Epithelial cell of esophagus (primary cell): ENCODE data around the genes SH2D1A, DCAF12L1 and ACTRT1.

- RRBS: no CpG with 5 or more reads among the region's 1 CpG
These were observed 16.3 kb downstream of the CUL4B start for GRCh38 chrX:120544348-120544915.

DNA sequence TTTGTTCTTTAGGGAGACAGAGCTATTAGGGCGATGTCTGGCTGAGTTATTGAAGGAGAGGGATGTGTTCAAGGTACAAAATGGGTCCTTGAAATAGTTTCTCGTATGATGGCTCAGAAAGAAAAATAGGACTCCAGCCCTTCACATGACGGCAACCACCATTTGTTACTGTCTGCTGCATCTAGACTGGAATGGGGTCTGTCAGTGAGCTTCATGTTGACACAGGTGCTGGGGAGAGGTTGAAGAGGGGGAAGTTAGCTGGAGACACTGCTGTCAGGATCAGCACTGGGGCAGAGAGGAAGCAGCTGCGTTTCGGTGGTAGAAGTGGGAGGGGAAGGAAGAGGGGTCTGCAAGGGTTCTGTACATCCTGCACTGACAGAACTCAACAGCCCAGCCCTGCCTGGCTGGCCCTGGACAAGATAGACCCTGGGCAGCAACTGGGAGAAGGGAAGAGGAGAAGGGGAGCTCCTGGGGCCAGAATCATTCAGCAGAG, 119.3 kb upstream of the C1GALT1C1 start:
- RRBS: no CpG with 5 or more reads among the region's 5 CpGs

GRCh38 chrX:120752347-120753456, 122.8 kb upstream of the C1GALT1C1 start:
- RRBS: no CpG with 5 or more reads among the region's 11 CpGs

DNA sequence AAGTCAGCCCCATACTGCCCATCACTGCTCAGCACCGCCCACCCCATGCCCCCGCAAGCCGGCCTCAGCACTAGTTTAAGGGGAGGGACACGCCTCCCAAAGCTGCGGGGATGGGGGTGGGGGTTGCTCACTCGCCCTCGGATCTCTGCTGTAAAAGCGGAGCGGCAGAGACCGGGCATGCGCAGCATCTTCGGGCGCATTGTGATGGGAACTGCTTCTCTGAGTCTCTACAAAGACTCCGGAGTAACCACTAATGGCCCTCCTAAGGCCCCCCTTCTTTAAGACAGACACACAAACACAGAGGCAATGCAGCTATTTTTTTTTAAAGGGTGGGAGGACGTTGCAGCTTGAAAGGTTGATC, 735 bp upstream of the GRIA3 start:
- RRBS: 5% methylated on average over 5 of the region's 15 CpGs

- RRBS: no CpG with 5 or more reads among the region's 2 CpGs
These were observed 56.0 kb downstream of the THOC2 start for GRCh38 chrX:123676767-123677395.

DNA sequence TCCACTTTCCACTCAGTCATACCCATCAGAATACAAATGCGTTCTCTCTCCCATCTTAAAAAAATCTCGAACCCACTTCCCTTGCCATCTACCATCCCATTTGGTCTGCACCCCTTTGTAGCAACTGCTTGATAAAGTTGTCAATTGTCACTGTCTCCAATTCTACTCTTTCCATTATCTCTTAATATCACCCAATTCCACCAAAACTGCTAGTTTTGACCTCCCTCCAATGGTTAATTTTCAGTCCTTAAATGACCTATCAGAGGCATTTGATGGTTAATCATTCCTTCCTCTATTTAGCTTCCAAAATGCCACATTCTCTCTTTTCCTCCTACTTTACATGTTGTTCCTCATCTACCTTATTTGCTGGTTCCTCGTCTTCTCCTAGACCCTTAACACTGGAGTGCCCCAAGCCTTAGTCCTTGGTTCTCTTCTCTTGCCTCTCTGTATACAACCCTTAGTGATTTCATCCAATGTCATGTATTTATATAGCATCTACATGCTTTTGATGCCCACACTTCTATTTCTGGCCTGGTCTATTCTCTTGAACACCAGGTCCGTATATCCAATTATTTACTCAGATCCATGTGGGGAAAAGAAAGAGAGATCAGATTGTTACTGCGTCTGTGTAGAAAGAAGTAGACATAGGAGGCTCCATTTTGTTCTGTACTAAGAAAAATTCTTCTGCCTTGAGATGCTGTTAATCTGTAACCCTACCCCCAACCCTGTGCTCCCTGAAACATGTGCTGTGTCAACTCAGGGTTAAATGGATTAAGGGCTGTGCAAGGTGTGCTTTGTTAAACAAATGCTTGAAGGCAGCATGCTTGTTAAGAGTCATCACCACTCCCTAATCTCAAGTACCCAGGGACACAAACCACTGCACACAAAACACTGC, 53.5 kb downstream of the THOC2 start:
- RRBS: no CpG with 5 or more reads among the region's 5 CpGs

- RRBS: no CpG with 5 or more reads among the region's 3 CpGs
These were observed 633 bp downstream of the XIAP start for GRCh38 chrX:123860547-123860825.

GRCh38 chrX:123860974-123861419, 1.1 kb downstream of the XIAP start:
- RRBS: no CpG with 5 or more reads among the region's 4 CpGs

GRCh38 chrX:124223600-124224125, 108.8 kb upstream of the TEX13D start:
- RRBS: no CpG with 5 or more reads among the region's 11 CpGs

DNA sequence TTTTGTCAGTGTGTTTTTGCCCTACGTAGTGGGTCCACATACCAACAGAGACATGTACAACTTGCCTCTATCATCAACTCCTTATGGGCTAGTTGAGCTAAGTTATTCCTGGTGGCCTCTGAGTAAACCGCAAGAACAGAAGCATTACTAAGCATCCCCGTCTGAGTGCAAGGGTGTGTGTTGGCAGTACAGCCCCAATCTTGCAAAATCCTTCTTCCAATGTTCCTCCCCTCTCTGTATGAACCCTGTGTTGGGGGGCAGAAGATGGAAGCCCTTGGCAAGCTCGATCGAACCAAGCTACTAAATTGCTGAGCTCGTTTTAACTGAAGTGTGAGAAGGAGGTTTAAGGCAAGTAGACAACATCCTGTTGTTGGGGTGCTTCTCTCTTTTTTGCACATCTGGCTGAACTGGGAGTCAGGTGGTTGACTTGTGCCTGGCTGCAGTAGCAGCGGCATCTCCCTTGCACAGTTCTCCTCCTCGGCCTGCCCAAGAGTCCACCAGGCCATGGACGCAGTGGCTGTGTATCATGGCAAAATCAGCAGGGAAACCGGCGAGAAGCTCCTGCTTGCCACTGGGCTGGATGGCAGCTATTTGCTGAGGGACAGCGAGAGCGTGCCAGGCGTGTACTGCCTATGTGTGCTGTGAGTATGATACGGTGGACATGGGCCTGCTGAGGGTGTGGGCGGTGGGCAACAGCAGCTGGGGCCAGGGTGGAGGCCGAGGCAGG, at the start of gene SH2D1A:
Gene SH2D1A, plus strand, starts transcription at position 425 of the 727 bp plus-strand sequence.
- RRBS: no CpG with 5 or more reads among the region's 17 CpGs

GRCh38 chrX:126552706-126553251, at the start of gene DCAF12L1:
Gene DCAF12L1 (minus strand): TSS chrX:126552814.
- RRBS: 3% methylated on average over 15 of the region's 40 CpGs

- RRBS: 90% methylated on average over 5 of the region's 11 CpGs
These were observed 166.4 kb downstream of the PRR32 start for GRCh38 chrX:126985871-126986431.

DNA sequence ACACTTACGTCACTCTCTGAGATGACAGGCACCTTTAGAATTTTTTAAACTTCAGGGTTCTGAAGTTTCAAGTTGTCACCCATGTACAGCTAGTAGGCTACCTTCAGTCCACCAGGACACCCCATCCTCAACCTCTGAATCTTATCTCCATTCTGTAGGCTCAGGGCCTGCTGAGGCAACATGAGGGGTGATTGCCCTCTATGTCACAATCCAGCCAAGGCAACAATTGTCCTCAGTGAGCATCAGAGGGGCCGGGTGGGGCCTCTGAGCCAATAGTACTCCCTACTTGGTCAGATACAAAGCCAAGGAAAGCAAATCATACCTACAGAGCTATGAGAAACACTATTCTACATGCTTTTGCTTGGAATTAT, at the start of gene ACTRT1:
Gene ACTRT1, minus strand, starts transcription at position 154 of the 371 bp plus-strand sequence.
- RRBS: no CpG with 5 or more reads among the region's 2 CpGs

DNA sequence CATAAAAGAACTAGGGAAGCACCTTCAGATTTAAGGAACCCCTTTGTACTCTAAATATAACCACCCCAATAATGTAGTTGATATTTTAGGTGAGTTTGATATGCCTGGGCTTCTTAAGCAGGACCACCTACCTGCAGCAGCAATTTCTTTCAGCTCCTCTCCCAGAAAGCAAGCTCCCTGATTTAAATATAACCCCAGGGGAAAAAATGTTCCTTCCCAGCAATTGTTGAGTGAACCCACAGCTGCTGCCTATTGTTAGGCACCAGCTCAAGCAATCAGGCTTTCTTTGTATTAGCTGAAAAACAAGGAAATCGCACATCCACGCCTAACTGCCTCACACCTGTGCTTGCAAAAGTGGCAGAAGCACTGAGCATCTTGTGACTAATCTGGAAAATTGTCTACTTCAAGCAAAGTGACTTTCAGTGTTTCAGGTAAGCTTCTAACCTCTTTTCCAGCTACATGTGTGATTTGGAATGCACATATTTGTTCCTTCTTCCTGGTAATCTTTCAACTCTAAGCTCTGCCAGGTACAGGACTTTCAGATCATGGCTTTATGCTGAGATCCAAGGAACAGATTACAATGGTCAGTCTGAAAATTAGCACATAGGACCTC, 432.2 kb downstream of the SMARCA1 start:
- RRBS: no CpG with 5 or more reads among the region's 2 CpGs

- RRBS: no CpG with 5 or more reads among the region's 6 CpGs
These were observed 1.9 kb downstream of the SMARCA1 start for GRCh38 chrX:129521409-129521846.

DNA sequence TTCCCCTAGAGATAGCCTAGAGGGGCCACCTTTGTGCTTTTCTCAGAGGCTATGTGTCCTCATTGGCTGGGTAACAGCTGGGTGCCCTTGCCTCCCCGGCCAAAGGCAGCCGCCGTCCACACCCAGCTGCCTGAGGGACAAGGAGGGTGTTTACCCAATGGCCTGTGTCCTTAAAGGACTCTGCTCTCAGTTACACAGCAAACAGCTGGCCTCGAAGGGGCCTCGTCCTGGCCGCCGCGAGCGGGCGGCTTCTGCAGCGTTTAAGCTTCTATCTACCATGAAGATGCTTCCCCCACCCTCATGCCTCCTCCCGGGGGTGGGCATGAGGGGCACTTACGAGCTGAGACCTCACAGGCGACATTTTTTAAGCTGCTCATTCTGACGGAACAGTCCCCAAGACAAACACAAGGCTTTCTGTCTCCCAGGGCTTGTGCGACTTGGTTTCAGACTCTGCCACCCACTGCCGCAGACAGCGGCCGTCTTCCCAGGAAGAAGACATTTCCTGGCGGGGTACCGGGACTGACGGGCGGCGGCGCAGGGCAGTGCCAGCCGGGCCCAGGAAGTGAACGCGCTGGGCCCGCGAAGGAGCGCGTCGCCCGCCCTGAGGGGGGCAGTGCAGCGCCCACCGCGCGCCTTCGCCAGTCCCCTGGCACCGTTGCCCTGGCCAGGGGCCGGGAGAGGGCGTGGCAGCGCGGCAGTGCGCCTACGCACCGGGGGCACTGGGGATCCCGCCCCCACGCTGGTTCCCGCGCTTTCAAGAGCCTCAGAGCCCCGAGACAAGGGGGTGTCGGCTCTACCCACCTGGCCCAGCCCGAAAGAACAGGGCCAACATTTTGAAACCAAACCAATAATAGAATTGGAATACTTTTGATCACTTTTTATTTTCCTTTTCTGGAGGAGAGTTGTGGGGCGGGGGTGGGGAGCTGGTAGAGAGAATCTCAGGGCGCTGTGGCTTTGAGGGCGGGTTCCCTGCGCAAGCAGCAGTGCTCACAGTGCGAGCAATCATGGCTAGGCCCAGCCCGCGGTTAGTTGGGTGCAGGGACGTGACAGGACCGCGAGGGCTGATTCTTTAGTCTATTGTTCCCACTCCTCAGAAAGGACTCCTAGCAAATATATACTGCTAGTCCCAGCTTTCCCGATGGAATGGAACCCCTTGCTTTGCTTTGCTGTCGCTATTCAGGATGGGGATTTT, 23.4 kb upstream of the APLN start:
- RRBS: 4% methylated on average over 13 of the region's 66 CpGs

GRCh38 chrX:129701778-129702265, 37.0 kb upstream of the XPNPEP2 start:
- RRBS: no CpG with 5 or more reads among the region's 9 CpGs

DNA sequence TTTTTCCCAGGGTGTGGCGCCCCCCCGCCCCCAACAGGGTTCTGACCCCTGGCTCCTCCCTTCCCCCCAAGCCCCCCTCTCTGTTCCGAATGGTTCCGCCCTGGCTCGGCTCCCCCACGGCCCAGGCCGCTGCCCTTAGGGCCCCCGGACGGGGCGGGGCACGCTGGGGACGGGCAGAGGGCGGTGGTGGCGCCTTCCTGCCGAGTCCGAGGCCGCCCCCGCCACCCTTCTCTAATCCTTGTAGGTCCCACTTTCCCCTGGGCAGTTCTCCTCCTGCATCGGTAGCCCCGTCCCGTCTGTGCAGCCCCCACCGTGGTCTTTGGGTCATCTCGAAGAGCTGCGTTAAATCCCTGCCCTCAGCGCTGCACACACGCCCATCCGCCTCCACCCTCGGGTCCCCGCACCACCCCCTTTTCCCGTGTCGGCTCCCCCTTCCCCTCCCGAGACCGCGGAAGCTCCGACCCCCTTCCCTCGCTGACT, 25.6 kb downstream of the UTP14A start:
- RRBS: no CpG with 5 or more reads among the region's 36 CpGs

DNA sequence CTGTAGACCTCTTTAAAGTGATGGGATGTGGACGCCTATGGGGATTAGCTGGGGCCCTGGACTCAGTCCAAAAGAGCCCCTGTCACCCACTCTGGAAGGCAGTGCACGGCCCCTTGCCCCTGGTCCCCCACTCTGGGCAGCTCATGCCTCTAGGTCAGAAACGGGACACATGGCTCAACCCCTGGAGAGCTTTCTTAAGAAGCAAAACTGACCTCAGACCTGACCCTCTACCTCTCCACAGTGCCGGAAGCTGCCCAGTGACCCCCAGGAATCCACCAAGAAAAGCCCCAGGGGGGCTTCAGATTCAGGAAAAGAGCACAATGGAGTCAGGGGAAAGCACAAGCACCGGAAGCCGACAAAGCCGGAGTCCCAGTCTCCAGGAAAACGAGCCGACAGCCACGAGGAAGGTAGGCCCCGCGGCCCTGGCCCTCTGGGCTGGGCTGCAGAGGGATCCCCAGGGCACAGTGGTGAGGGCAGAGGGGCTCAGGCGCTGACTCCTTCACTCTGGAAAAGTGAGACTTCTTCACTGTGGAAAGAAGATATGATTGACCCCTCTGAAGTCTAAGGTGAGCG, 38.4 kb downstream of the BCORL1 start:
- RRBS: no CpG with 5 or more reads among the region's 14 CpGs

DNA sequence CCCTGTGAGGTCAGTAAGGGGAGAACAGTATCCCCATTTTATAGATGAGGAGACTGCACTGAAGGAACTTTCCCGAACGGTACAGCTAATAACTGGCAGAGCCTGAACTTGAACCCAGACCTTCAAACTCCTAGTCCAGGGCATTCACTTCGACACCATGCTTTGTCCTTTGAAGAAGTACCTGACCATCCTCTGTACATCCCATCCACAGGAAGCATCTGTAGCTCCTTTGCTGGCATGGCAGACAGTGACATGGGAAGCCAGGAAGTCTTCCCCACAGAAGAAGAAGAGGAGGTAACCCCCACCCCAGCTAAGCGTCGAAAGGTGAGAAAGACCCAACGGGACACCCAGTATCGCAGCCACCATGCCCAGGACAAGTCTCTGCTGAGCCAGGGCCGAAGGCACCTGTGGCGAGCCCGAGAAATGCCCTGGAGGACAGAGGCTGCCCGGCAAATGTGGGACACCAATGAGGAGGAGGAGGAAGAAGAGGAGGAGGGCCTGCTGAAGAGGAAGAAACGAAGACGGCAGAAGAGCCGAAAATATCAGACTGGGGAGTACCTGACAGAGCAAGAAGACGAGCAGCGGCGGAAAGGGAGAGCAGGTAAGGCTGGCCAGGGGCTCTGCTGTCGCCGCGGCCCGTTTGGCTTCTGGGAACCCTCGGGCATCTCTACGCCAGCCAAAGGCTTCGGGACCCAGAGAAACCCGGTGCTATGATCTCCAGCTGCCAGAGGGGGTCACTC, 42.5 kb downstream of the BCORL1 start:
- RRBS: no CpG with 5 or more reads among the region's 25 CpGs